ENCODE data around the genes ICOSLG and DNMT3L.

- PRO-cap, 4 experiments: no peak in any of the 4 experiments
- RAMPAGE, long total RNA, 4 experiments: no peak in any of the 4 experiments
Observed at GRCh38 chr21:43744130-43744603, 25.2 kb downstream of the PDXK start.

- PRO-cap, 4 experiments: no peak in any of the 4 experiments
- RAMPAGE, long total RNA, 4 experiments: start-site peak on the plus strand in 1 of 4 experiments, at chr21:43745492-43746463 at its widest, 5 reads per replicate
Observed at GRCh38 chr21:43745704-43746393, 26.9 kb downstream of the PDXK start.

GRCh38 chr21:43755594-43756391, 20.3 kb downstream of the CSTB start:
- PRO-cap, 4 experiments: no peak in any of the 4 experiments
- RAMPAGE, long total RNA, 4 experiments: no peak in any of the 4 experiments

DNA sequence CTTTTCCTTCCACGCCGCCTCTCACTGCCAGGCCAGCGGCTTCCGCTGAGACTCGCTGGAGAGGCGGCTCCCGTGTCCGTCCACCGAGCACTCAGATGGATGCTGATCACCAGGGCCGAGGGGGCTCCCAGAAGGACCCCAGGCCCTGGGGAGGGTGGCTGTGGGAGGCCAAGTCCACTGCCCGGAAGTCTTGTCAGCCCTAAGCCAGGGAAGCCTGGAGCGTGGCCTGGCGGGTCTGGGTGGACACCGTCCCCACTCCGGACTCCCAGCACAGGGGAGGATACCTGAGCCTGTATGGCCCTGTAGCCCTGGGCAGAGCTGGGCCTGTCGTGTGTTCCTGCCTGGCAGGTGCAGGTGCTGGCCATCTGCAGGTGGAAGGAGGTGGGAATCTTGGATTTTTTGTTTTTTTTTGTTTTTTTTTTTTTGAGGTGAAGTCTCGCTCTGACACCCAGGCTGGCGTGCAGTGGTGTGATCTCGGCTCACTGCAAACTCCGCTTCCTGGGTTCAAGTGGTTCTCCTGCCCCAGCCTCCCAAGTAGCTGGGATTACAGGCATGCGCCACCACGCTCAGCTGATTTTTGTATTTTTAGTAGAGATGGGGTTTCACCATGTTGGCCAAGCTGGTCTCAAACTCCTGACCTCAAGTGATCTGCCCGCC, 16.2 kb downstream of the CSTB start:
- PRO-cap, 4 experiments: no peak in any of the 4 experiments
- RAMPAGE, long total RNA, 4 experiments: start-site peak on the plus strand in 1 of 4 experiments, centred at position 349 of the sequence, 14 reads per replicate

DNA sequence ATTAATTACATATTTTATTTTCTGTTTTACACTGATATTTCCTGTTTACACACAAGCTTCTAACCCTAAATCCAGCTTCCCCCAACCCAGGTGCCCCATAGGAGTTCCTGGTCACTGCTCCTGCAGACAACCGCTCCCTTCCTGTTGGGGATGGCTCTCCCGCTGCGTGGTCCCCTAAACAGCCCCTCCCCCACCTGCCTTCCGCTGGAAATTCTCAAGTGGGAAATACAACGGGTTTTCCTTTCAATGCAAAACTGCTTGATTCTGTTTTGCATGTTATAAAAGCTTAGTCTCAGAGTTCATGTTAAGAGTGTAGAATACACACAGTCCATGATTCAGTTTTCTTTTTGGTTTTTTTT, 3.6 kb downstream of the CSTB start:
- PRO-cap, 4 experiments: no peak in any of the 4 experiments
- RAMPAGE, long total RNA, 4 experiments: no peak in any of the 4 experiments

DNA sequence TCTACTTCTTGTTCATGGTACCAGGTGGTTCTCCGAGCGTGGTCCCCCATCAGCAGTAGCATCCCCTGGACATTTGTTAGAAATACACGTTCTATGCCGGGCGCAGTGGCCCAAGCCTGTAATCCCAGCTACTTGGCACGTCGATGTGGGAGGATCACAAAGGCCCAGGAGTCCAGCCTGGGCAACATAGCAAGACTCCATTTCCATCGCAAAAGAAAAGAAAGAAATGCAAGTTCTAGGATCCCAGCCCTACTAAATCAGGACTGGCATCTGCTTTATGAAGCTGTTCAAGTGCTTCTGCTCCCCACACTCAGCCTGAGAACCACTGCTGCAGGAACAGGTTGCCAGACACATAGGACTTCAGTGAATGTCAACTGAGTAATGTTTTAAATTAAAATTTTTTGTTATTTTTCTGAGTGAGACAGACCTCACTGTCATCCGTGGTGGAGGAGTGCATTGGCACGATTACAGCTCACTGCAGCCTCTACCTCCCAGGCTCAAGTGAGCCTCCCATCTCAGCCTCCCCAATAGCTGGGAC, 880 bp downstream of the RRP1 start:
- PRO-cap, 4 experiments: no peak in any of the 4 experiments
- RAMPAGE, long total RNA, 4 experiments: no peak in any of the 4 experiments

DNA sequence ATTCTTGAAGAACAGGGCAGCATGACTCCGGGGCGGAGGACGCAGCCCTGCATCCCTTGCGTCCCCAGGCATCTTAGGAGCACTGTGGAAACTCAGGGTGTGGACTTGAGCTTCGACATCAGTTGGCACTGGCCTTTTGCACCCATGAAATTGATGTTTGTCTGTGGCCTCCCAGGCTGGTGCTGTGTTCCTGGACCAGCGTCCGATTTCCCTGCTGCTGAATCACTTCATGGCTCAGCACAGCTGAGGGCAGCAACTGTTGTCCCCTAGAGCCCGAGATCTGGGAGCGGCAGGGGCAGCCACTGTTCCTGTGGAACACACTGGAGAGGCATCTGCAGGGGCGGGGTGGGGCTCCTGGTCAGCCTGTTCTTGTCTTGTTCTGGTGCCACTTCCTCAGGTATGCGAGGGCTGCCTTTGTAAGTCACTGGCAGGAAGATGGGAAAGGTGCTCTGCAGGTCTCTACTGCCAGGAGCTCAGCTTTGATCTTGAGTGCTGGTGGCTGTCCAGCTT, 15.0 kb downstream of the AGPAT3 start:
- PRO-cap, 4 experiments: no peak in any of the 4 experiments
- RAMPAGE, long total RNA, 4 experiments: no peak in any of the 4 experiments

DNA sequence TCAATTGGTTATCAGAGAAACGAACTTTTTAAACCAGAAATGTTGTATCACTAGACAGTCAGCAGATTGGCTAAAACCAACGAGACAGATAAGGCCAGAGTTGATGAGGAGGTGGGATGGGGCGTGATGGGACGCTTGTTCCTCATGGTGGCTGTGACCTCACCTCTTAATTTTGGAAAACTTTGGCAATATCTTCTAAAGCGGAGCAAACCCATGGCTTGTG, 41.3 kb downstream of the AGPAT3 start:
- PRO-cap, 4 experiments: no peak in any of the 4 experiments
- RAMPAGE, long total RNA, 4 experiments: no peak in any of the 4 experiments

GRCh38 chr21:43911642-43912443, 46.8 kb downstream of the AGPAT3 start:
- PRO-cap, 4 experiments: no peak in any of the 4 experiments
- RAMPAGE, long total RNA, 4 experiments: no peak in any of the 4 experiments

GRCh38 chr21:43971197-43972136, 40.6 kb upstream of the TRAPPC10 start:
- PRO-cap, 4 experiments: no peak in any of the 4 experiments
- RAMPAGE, long total RNA, 4 experiments: no peak in any of the 4 experiments

- PRO-cap, 4 experiments: peak in 1 of 4 experiments; most common plus-strand start chr21:44055103 (in 1); most common minus-strand start chr21:44054815 (in 1)
- RAMPAGE, long total RNA, 4 experiments: no peak in any of the 4 experiments
Observed at GRCh38 chr21:44054422-44055353, 42.6 kb downstream of the TRAPPC10 start.

DNA sequence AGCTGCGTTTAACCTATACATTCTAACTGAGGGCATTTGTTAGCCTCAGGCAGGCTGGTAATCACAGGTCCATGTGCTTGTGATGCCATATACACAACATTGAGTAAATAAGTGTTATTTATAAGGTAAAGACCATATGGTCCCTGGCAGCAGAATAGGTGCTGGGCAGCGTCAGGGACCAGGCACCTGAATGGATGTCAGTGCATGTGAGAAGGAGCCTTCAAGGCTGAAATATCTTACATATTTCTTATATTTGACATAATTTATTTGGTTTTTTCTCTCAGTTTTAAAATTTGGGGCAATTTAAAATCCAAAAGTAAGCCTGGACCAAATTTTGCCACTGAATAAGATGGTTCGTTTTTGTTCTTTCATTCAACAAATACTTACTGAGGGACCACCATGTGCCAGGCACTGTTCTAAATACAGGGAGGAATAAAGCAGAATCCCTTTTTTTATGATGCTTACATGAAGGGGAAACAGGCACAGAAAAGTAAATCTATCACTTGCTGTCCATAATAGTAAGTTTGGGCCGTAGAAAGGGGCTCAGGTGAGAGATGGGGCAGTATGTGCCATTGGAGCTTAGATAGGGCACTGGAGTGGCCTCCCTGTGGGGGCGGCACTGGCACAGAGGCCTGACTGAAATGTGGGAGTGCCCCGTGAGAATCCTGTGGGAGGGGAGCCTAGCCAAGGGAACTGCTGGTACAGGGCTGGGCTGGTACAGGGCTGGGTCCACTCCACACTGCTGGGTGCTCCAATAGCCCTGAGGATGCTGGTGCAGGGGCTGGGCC, 45.1 kb upstream of the PWP2 start:
- PRO-cap, 4 experiments: no peak in any of the 4 experiments
- RAMPAGE, long total RNA, 4 experiments: no peak in any of the 4 experiments

DNA sequence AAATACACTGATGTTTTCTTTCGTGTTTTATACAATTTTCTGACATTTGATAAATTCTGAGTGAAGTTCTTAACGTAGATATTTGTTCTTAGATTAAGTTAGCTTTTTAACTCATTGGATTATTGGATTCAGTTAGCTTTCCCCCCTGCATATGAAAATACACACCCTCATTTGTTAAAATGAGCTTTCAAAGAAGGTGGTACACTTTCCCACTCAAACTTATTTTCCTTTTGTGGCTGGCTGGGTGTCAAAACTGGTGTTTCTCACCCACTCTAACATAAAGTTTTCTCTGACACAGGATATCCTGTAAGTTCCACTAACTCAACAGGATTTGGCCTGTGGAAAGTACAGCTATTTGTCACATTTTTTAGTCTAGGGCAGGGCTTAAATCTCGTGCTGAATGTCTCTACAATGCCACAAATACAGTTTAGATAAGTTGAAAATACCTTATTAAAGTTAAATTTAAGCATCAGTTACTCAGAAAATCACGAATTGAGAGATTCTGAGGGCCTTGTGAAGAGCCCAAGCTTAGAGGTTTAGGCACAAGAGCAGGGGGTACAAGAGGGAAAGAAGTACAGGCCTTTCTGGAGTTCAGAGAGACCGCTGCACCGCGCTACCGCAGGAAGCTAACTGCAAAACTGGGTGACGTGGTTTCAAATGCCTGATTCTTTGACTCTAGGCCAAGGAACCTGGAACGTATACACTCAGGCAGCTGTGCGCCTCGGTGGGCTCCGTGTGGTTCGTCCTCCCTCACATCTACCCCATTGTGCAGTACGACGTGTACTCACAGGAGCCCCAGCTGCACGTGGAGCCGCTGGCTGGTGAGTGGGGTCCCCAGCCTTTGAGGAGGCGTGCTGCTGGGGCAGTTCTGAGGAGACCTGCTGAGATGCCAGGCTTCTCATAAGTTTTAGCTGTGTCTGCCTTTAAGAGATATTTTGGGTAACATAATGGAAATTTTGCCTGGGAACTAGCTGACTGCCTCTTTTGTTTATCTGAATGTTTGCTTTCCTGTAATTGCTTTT, 23.4 kb upstream of the PWP2 start:
- PRO-cap, 4 experiments: peak in 3 of 4 experiments; most common plus-strand start position 764 of the sequence (in 2); most common minus-strand start position 255 of the sequence (in 1)
- RAMPAGE, long total RNA, 4 experiments: start-site peak on the plus strand in 3 of 4 experiments, centred at positions 681 to 706 of the sequence, 18 to 44 reads per replicate

DNA sequence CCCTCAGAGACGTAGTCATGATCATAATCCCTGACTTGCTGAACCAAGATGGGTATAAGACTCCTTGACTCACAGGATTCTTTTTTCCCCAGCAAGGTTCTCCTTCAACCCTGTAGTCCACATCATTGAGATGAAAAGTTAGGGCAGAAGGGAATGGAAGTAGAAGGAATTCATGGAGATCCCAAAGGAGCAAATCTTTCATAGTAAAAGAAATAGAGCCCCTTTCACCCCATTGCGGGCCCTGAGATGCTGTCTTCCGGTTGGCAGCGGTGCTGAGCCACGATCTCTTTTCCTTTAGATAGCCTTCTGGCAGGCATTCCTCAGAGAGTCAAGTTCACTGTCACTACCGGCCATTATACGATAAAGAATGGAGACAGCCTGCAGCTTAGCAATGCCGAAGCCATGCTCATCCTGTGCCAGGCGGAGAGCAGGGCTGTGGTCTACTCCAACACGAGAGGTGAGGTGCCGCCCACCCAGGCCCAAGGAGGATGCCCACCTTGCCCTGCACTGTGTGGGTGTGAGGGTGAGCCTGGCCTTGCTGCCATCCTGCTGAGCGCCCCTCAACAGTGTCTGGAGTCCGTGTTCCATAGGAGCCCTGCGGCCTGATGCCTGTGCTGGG, 20.6 kb upstream of the PWP2 start:
- PRO-cap, 4 experiments: no peak in any of the 4 experiments
- RAMPAGE, long total RNA, 4 experiments: start-site peak on the plus strand in 2 of 4 experiments, centred at positions 377 to 419 of the sequence, 23 to 29 reads per replicate

DNA sequence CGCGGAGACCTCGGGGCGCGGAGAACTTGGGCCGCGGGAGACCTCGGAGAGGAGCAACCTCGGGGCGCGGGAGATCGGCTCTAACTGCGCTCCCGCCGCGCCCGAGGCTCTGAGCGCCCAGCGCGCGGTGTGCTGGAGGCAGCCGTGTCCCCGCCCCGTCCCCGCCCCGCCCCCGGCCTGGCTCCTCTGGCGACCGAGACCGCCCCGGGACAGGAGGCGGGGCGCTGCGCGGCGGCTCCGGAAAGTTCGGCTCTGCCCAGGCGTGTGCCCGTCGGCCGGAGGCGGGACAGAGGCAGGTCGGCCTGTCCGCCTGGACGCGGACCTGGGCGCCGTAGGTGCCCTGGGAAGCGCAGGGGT, at the start of gene ICOSLG:
Gene ICOSLG (minus strand): TSS at position 88 of the 357 bp plus-strand sequence.
- PRO-cap, 4 experiments: no peak in any of the 4 experiments
- RAMPAGE, long total RNA, 4 experiments: no peak in any of the 4 experiments

GRCh38 chr21:44254375-44254754, 7.3 kb downstream of the DNMT3L start:
- PRO-cap, 4 experiments: no peak in any of the 4 experiments
- RAMPAGE, long total RNA, 4 experiments: no peak in any of the 4 experiments

GRCh38 chr21:44261757-44262167, at the start of gene DNMT3L:
Gene DNMT3L (minus strand): TSS chr21:44261897.
- PRO-cap, 4 experiments: no peak in any of the 4 experiments
- RAMPAGE, long total RNA, 4 experiments: no peak in any of the 4 experiments

- PRO-cap, 4 experiments: no peak in any of the 4 experiments
- RAMPAGE, long total RNA, 4 experiments: no peak in any of the 4 experiments
Observed at GRCh38 chr21:44299177-44299401, 764 bp upstream of the PFKL start.

- PRO-cap, 4 experiments: no peak in any of the 4 experiments
- RAMPAGE, long total RNA, 4 experiments: no peak in any of the 4 experiments
Observed at GRCh38 chr21:44325482-44326112, 13.6 kb downstream of the CFAP410 start.

DNA sequence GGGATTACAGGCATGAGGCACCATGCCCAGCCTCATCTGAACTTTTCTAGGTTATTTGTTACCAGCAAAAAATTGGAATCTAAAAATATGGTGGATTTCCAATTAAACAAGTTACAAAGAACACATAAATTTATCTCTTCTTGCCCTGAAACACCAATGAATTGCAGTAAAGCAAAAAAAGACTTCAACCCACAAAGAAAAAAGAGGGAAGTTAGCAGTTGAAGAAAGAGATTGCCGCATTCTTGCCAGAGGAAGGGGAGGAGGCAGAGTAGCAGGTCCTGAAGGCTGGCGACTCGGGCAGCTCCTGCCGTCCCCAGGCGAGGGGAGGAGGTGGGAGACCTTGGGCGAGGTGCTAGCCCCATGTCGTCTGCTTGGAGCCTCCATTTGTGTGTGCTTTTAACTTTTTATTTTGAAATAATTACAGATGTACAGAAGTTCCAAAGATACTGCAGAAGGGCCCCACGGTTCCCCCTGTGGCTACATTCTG, 6.6 kb downstream of the TRPM2 start:
- PRO-cap, 4 experiments: peak in 2 of 4 experiments; most common plus-strand start position 248 of the sequence (in 2)
- RAMPAGE, long total RNA, 4 experiments: no peak in any of the 4 experiments